ENCODE results near the genes CCDC85B and TMEM151A.

DNA sequence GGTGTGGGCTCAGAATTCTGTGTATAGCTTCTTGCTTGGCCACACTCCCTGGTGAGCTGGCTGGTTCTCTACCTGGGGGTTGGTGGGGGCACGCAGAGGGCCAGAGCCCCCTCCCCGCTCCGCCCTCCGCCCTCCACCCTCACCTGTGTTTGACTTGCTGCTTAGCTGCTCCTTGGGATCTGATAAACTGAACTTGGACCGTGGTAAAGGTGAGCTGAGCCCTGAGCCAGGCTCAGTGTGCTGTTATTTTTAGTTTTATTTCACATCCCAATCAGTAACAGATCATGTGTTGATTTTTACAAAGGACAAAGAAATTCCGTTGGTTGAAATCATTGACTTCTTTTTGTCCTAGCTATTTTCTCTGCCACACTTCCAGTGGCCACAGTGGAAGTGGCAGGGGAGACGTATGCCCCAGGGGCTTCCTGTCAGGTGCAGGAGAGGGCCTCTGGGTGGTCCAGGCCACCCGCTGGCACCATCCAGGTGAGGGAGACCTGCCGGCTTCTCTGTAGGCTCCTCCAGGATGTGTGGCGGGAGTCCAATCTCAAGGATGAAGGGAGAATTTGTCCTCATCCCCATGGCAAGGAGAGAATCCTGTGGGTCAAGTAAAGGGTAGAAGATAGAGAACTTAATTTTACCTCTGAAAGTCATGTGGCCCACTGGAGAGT is 2.1 kb downstream of the OVOL1 start:
- PRO-cap = no peak

DNA sequence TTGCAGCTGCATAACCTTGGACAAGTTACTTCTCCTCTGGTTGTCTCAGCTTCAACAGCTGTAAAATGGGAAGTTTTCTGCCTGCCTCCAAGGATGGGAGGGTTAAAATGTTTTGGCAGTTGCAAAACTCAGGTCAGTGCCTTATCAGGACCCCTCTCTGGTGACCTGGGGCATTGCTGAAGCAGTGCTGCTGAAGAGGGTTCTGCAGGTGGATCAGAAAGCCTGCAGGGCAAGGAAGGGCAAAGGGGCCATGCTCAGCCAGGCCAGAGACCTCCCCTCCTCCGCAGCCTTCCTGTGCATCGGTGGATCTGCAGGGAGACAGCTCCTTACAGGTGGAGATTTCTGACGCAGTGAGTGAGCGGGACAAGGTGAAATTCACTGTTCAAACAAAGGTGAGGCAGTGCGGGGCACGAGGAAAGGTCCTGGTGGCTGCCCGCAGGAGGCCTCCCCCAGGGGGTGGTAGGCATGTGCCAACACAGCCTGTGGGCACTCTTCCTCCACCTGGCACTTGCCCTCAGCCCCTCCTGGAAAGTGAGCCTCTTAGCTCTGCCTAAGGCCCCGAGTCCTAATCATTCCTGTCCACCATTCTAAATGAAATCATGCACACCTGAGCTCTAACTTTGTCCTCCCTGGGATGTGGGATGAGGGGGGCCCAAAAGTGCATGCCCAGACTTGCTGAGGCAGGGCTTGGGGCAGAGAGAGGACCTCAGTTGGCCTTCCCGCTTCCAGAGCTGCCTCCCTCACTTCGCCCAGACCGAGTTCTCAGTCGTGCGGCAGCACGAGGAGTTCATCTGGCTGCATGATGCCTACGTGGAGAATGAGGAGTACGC is 8.6 kb downstream of the CFL1 start:
- PRO-cap = no peak

GRCh38 chr11:65878303-65878752 is 1.3 kb upstream of the CTSW start:
- PRO-cap = no peak

DNA sequence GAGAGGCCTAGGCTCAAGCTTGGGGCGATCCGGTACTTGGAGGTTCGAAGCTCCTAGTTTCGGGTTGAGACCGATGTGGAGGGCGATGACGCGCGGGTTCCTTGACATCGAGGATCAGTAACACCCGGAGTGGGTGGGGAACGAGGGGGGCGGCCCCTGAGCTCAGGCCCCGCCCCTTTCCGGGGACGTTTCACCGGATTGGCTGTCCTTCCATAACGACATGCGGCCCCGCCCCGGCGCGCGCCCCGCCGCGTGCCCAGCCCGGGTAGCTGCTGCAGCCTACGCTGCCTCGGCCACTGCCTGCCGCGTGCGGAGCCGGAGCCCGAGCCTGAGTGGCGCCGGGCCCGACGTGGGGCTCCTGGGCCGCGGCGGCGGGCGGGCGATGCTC is at the start of gene CCDC85B:
TSS of gene CCDC85B (plus strand) at position 295 of the 388 bp plus-strand sequence.
- PRO-cap = bidirectional peak, plus-strand start at position 296 of the sequence, minus-strand start at position 119 of the sequence

DNA sequence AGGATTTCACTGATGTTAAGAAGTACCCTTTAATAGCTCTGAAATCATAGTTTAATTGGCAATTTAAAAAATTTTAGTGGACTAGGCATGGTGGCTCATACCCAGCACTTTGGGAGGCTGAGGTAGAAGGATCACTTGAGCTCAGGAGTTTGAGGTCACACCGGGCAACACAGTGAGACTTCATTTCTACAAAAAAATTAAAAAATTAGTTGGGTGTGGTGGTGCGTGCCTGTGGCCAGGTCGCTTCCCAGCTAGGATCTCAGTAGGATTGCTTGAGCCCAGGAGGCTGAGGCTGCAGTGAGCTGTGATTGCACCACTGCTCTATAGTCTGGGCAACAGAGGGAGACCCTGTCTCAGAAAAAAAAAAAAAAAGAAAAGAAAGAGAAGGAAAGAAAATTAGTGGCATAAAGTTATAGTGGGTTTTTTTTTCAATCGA is 1.6 kb downstream of the FOSL1 start:
- PRO-cap = no peak

DNA sequence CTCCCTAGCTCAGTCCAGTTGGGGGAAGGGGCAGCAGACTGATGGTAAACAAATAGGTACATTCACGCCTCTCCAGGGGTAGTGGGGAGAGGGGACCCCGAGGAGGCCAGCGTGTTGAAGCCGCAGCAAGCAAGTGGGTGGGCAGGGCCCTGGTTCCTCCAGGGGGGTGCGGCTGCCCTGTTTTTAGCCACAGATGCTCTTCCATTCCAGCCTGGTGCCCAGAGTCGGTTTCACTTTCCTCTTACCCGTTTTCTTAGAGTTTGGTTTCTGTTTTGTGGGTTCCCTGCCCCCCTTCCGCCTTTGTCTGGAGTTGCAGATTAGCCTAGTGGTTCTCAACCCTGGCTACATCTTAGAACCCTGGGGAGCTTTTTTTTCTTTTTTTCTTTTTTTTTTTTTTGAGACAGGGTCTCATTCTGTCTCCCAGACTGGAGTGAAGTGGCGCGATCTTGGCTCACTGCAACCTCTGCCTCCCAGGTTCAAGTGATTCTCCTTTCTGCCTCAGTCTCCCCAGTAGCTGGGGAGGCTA is 8.8 kb downstream of the DRAP1 start:
- PRO-cap = no peak

DNA sequence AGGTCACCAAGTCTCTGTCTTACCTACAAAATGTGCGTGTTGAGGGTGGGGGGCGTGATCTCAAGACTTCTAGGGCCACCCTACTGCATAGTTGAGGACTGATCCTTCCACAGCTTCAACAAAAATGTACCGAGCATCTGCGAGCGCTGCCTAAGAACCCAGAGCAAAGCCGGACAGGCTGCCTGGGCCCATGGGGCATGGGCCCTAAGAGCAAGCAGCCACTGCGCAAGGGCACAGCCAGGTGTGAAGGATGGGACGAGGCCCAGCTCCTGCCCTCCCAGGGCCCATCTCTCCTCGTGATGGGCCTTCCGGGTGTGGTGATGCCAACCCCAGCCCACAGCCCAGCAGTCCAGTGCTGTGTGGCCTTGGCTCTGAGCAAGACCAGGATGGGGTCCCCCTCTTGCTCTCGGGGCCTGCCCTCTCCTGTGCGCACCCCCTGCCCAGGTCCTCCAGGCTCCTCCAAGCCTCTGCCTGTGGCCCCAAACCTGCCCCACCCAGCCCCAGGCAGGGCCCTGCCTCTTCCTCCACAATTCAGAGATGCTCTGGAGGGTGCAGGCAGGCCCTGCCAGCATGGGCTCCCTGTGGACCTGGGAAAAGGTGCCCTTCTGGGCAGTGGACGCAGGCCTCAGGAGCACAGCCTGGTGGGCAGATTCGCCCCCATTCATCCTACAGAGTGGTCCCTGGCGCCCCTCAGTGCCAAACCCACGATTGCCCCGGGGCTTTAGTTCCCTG is 20.0 kb downstream of the EIF1AD start:
- PRO-cap = no peak

GRCh38 chr11:65982850-65983383 is 19.0 kb downstream of the EIF1AD start:
- PRO-cap = no peak

DNA sequence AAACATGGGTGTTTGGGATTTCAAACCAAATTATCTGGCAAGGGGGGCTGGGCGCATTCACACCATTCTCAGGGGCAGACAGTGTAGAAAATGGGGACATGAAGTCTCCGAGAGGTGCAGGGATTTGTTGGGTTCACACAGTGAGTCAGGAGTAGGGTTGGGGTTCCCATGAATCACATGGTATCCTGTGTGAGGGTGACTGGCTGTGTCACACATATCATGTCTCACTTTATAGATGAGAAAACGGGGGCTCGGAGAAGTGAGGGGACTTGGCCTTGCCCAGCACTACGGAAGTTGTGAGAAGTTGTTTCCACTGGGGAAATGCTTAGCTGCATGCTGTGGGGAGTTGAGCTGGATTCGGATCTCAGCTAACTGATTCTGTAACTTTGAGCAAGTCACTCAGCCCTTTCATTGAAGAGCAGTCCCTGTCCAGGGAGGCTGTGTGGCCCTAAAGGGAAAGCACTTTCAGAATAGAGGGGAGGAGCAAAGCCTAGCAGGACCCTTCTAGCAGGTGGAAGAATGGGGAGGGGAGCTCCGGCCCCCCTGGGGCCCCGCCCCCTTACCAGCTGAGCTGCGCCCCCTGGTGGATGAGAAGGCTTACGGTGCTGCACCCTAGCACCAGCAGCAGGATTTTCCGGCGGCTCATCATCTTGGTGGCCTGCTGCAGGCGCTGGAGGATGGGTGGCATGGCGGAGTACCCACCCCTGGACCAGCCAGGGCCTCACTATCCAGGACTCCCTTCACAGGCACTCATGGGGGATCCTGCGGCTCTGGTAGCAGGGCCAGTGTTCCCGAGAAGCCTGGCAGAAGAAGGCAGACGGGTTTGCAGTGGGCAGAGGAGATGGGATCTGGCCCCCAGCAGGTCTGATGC is 4.0 kb downstream of the GAL3ST3 start:
- PRO-cap = no peak

GRCh38 chr11:66054998-66055850 is 3.1 kb downstream of the SF3B2 start:
- PRO-cap = no peak

- PRO-cap = no peak
These were observed 6.9 kb downstream of the SF3B2 start for GRCh38 chr11:66059136-66059481.

DNA sequence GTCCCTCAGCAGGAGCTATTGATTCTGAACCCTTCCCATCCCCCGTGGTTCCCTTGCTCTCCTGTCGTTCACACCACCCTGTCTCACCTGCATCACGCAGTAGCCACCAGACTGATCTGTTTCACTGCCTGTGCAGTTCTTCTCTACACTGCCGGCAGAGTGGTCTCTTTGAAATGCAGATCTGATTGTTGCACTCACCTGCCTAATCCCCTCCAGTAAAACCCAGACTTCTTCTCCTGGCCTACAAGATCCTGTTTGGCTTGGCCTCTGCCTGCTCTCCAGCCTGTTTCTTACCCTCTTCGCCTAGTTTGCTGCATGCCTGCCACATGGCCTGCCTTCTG is 41.9 kb downstream of the PACS1 start:
- PRO-cap = no peak

DNA sequence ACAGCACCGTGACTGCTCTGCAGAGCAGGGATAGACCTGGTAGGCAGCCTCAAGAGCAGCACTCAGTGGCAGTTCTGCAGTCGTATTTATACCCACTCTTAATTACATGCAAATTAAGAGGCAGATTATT is 73.9 kb upstream of the KLC2 start:
- PRO-cap = no peak

DNA sequence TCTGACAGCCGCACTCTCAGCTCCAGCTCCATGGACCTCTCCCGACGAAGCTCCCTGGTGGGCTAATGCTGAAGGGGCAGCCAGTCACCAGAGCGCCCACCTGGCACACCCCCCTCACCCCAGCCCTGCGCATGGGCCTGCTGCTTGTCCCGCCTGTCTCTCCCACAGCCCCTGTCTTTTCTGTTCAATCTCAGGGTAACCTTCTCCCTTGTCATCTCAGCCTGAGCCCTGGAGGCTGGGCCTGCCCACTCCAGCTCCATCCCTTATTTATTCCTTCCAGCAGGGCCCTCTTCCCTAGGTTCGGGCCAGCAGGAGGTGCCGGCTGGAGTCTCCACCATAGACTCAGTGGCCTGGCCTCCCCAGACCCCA is 1.6 kb upstream of the RAB1B start:
- PRO-cap = no peak

DNA sequence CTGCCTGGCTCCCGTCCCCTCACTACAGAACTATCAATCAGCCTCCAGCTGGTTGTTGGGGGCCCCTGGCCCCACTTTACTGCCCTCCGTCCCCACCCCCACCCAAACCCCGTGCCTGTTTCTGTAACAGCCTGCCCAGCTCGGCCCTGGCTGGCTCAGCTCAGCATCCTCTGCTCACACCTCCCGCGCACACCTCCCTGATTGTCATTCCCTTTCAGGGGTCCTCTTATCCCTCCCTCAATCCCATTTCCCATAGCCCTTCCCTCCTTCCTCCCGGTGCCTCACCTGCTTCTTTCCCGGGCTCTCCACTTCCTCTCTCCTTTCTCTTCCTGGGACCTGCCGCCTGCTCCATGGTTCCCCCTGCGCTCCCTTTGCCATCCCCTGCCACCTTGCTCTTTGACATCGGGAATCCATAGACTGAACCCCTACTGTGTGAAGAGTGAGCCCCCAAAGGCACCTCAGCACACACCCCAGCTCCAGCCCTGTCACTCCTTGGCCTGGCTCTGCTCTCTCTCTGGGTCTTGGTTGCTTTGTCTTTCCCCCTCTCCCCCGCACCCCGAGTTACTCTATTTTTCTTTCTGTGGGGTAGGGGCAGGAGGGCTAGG is 1.5 kb downstream of the CNIH2 start:
- PRO-cap = no peak

GRCh38 chr11:66280347-66281102 is 2.5 kb downstream of the CNIH2 start:
- PRO-cap = no peak

- PRO-cap = no peak
These were observed 3.5 kb downstream of the CNIH2 start for GRCh38 chr11:66281460-66281972.

GRCh38 chr11:66291405-66292651 is at the start of gene TMEM151A:
TMEM151A (plus strand) TSS chr11:66291894.
- PRO-cap = no peak

GRCh38 chr11:66311827-66312752 is 4.8 kb downstream of the CD248 start:
- PRO-cap = bidirectional peak, plus-strand start at chr11:66312266, minus-strand start at chr11:66312145; bidirectional peak, plus-strand start at chr11:66312956, minus-strand start at chr11:66312709

- PRO-cap = no peak
These were observed 2.4 kb downstream of the SLC29A2 start for GRCh38 chr11:66368736-66369961.